Cardiac fibroblast (primary cell): Measurements from ENCODE around the gene SLC4A7.

DNA sequence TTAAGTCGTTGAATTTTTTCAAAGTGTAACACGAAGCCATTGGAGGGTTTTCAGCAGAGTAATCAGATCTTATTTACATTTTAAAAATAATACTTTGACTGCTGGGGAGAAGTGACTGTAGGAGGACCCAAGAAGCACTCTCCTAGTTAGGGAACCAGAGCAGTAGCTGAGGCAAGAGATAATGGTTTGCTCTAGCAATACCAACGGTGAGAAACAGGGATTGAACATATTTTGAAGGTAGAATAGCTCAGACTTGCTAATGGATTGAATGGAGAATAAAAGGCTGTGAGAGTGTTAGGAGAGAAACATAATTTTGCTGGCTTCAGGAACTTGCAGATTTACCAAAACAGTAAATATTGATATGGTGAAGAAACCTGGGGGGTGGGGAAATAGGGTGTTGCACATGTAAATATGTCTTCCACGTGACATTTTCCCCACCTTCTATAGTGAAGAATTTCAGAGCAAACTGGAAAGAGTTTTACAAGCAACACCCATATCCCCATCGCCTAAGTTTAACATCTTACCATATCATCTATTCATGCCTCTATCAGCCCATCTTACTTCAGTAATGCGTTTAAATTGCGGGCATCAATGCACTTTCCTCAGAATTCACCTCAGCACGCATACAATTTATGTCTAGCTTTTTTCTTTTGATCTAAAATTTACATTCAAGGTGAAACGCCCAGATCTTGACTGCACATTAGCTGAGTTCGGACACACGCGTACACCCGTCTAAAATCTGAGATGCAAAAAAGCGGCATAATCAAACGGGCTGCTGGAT is 1.0 kb upstream of the NR1D2 start:
- RRBS = no CpG with 5 or more reads among the region's 15 CpGs

- RRBS = 1% methylated on average over 59 of the region's 122 CpGs
Measured at GRCh38 chr3:23945717-23946755, 950 bp downstream of the NR1D2 start.

- RRBS = no CpG with 5 or more reads among the region's 12 CpGs
Measured at GRCh38 chr3:24019153-24019646, 74.1 kb downstream of the NR1D2 start.

GRCh38 chr3:24373085-24373812 is 121.4 kb downstream of the THRB start:
- RRBS = no CpG with 5 or more reads among the region's 7 CpGs

DNA sequence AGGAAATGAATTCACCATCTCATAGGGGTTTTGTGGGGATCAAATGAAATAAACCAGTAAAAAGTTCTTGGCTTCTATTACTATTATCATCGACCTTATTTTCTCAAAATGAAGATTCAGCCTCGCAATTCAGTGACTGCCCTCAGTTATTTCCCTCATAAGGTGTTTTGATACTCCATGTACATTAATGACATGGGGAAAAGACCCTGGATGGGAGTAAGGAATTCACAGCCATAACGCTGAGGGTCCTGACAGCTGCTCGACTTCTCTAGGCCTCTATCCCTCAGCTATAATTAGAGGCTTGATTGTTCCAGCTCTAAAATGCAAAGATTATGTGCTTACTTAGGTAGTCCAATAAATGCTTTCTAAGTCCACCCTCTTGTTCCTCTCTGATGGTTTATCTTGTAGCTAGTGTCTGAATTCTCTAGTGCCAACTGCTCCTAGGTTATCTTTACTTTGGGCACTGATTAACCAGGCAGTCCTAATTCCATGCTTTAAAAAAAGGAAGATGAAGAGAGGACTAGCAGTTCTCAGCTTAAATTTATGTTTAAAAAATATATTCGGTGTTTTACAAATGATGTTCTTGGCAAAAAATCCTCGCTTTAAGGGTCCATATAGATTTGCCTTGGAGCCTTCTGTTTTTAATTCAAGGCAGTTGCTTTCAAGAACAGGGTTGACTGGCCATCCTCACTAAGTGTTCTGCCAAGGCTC is 60.8 kb downstream of the THRB start:
- RRBS = no CpG with 5 or more reads among the region's 6 CpGs

GRCh38 chr3:24493694-24494192 is 907 bp downstream of the THRB start:
- RRBS = no CpG with 5 or more reads among the region's 18 CpGs

- RRBS = no CpG with 5 or more reads among the region's 8 CpGs
Measured at GRCh38 chr3:25153129-25153482, 275.0 kb upstream of the RARB start.

- RRBS = no CpG with 5 or more reads among the region's 4 CpGs
Measured at GRCh38 chr3:25155702-25156578, 272.1 kb upstream of the RARB start.

DNA sequence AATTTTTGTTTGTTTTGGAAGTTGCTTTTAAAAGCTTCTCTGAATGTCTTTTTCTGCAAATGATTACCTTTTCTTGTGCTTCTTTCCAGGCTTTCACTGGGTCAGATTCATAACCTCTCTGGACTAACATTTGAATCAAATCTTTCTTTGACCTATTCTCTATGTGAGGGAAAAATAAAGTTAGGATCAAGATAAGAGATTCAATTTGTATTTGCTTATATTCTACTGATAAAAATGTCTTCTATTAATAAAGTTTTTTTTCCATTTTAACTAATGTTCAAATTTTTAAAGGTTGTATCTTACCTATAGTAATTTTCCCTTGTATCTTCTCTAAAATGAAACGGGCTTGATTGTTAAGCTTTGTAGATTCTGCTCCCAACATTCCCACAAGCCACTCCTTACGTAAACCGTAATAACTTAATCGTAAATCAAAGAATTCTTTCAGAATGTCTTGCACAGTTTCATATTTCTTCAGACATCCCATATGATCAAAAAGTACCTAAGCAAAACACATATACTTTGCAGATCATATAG is 46.3 kb downstream of the TOP2B start:
- RRBS = no CpG with 5 or more reads among the region's 4 CpGs

DNA sequence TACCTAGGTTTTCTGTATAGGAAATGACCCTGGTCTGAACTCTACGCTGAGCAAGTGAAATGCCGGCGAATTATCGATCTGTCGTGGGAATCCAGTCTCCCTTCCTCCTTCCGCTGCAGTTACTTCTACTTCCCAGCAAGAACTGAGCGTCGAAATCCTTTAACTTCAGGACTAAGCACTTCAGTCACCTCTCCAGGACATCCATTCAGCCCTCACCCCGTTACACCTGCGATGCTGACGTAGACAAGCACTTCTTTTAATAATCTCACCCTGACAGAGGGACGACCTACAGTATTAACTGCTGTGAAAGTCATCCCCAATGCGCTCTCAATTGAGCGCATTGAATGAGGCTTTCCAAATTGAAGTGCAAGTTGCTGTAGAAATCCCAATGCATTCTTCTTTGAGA is 1.3 kb downstream of the TOP2B start:
- RRBS = no CpG with 5 or more reads among the region's 14 CpGs

DNA sequence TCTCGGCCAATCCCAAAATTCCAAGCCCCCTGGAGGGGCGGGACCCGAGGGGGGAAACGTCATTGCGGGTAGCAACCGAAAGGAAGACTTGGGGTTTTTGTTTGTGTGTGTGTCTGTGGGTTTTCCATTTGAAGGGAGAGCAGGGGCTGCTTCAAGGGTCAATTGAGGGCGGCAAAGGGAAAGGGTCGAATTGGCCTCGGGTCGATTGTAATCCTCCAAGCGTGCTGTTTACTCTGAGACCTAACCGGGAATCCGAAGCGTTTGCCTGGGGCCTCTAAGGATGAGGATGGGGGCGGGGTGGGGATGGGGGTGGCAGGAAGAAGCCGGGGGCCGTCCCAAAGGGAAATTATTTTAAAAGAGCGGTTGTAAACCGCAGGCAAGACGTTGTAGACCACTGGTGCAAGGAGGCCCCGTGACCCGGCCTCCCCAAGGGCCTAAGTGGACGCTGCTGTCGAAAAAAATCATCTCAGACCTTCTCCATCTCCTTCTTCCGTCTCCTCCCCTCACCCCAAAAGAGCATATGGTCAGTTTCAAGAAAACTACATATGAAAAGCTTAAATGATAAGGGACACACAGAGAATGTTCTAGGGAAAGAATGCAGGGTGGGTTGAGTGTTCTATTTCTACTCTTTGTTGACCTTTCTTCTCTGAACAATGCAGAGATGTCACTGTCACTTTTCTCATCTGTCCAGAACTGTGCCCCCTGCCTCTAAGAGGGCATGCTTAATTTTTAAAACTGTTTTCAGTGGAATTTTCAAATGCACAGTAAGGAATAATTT is 484 bp upstream of the TOP2B start:
- RRBS = 3% methylated on average over 7 of the region's 25 CpGs

DNA sequence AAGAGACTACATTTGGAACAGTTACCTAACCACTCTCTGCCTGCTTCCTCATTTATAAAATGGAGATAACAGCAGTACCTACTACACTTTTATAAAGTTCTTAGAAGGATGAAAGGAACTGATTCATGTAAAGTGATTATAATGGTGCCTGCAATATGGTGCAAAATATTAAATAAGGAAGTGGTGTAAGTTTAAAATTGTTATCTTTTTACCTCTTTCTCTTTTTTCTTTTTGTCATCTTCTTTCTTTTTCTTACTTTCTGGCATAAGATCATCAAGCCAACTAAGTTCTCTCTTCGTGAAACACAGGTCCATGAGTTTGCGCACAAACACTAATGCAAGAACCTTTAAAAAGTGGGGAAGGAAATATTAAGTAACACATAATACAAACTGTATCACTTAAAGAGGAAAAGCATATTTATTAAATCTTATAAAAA is 16.5 kb upstream of the NEK10 start:
- RRBS = no CpG with 5 or more reads among the region's 2 CpGs

- RRBS = no CpG with 5 or more reads among the region's 32 CpGs
Measured at GRCh38 chr3:27482866-27483676, 1.1 kb downstream of the SLC4A7 start.

- RRBS = 2% methylated on average over 12 of the region's 52 CpGs
Measured at GRCh38 chr3:27484306-27484762, at the start of gene SLC4A7. Gene SLC4A7 (minus strand): TSS chr3:27484384.

- RRBS = no CpG with 5 or more reads among the region's 5 CpGs
Measured at GRCh38 chr3:27521365-27521821, 37.2 kb upstream of the SLC4A7 start.

- RRBS = no CpG with 5 or more reads among the region's 1 CpG
Measured at GRCh38 chr3:27666165-27666586, 55.9 kb downstream of the EOMES start.

GRCh38 chr3:27711978-27713074 is 9.8 kb downstream of the EOMES start:
- RRBS = no CpG with 5 or more reads among the region's 56 CpGs

- RRBS = under 1% methylated on average over 4 of the region's 41 CpGs
Measured at GRCh38 chr3:27713075-27714087, 8.7 kb downstream of the EOMES start.

DNA sequence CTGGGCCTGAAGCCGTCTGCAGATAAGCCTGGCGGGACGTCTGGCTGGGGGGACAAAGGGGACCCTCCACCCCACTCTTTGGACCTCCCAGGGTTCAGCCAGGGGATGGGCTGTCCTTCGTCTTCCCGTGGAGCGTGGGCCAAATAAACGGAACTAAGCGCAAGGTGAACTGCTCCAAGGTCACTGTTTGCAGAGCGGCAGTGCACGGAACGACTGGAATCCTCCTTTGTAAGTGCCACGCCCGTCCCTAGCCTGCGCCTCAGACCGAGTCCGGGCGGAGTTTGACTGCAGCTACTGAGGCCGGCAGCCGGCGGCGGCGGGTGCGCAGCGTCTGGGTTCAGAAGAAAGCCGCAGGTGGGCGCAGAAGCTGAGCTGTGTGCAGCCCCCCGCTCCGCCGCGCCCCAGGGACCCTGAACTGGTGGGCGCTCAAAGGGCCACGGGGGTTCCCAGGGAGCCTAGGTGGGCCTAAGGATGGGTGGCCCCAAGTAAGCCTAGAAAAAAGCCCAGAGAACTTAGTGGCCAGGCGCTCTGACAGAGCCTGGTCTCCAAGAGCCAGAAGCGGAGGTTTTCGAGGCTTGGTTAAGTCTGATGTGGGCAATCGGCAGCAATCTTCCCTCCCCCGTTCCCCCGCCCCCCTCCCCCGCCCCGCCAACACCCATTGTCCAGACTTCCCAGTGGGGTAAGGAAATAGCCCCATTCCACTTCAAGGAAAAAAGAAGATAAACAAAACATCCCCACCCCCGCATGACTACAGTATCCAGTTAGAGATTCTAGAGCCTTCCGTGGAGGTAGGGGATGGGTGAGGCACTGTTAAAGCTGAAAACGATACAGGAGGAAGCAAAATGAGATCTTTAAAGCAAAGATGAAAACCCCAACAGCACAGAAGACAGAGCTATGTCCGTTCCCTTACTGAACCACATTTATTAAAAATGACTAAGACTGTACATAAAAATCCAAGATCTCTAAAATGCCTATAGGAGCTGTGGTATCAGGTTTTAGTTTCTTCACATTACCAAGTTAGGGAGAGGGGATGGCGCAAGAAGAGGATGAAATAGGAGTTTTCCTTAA is 6.7 kb downstream of the EOMES start:
- RRBS = no CpG with 5 or more reads among the region's 45 CpGs

GRCh38 chr3:28745813-28746401 is 397.3 kb upstream of the AZI2 start:
- RRBS = no CpG with 5 or more reads among the region's 5 CpGs